GM23338 (cell line): ENCODE measurements around a stretch of chr22.

- PRO-cap, result no peak
- RAMPAGE, long total RNA, result no peak
Observed at GRCh38 chr22:24247311-24248203, 2.7 kb upstream of the GGT5 start.

GRCh38 chr22:24259541-24259848 is 11.1 kb upstream of the SPECC1L start:
- PRO-cap, result no peak
- RAMPAGE, long total RNA, result no peak

DNA sequence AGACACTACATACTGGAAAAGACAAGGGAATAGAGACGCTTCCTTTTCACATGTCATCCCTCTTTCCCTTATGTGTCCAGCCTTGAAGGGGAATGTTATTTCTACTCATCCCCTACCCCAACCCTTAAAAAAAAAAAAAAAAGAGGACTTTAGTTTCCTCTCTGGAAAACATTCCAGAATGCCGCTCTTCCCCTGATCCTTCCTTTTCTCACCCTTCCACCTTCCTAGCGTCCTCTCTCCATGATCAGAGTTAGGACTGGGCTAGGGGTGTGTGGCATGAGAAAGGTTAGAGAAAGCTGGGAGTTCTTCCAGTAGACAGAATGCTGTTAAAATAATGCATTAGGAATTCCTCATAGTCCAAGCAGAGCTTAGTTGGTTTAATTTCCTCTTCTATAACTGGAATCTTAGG is 37.4 kb upstream of the ADORA2A start:
- PRO-cap, result no peak
- RAMPAGE, long total RNA, result no peak

- PRO-cap, result no peak
- RAMPAGE, long total RNA, result no peak
Observed at GRCh38 chr22:24397849-24398126, 29.6 kb upstream of the ADORA2A start.

GRCh38 chr22:24400445-24400929 is 26.9 kb upstream of the ADORA2A start:
- PRO-cap, result no peak
- RAMPAGE, long total RNA, result no peak

DNA sequence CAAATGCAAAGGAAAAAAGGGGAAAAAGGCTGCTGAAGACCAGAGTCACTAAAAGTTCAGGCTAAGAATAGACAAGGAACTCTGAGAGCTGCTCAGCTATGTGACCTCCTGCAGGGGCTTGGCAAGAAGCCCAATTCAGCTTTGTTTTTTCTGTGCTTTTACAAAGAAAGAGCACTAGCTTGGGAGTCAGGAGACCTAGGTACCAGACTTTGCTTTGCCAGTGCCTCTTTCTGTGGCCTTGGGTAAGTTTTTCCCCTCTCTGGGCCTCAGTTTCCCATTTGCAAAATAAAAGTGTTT is 28.1 kb upstream of the UPB1 start:
- PRO-cap, result no peak
- RAMPAGE, long total RNA, result no peak

GRCh38 chr22:24499285-24499545 is 4.1 kb downstream of the UPB1 start:
- PRO-cap, result no peak
- RAMPAGE, long total RNA, result no peak

DNA sequence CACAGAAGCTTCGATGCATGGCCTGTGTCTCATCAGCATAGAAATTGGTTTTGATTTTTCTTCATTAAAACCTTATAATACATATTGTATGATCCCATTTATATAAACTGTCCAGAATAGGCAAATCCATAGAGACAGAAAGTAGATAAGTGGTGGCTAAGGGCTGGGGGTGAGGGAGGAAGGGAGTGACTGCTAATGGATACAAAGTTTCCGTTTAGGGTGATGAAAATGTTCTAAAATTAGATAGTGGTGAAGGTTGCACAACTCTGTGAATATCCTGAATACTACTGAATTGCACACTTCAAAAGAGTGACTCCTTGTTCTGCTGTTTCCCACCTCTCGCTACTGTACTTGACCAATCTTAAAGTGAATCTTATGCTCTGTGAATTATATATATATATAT is 16.1 kb downstream of the UPB1 start:
- PRO-cap, result no peak
- RAMPAGE, long total RNA, result no peak

DNA sequence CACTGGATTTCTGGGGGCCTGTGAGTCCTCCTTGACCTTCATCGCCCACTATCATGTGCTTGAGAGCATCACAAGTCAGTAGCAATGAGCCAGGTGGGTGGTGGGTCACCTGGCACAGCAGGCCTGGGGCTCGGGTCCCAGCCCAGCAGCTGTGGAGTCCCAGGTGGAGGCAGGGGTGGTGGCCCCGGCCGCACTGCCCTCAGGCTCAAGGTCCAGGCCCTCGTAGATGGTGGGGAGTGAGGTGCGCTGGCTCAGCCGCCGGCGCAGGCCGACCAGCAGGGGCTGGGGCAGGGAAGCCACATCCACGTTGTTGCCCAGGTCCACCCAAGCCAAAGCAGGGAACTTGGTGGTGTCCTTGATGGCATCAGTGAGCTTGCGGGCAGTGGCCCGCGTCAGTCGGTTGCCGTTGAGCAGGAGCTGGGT is 7.1 kb downstream of the LRRC75B start:
- PRO-cap, result no peak
- RAMPAGE, long total RNA, result no peak

GRCh38 chr22:24601339-24601512 is 1.8 kb upstream of the GGT1 start:
- PRO-cap, result no peak
- RAMPAGE, long total RNA, result no peak

DNA sequence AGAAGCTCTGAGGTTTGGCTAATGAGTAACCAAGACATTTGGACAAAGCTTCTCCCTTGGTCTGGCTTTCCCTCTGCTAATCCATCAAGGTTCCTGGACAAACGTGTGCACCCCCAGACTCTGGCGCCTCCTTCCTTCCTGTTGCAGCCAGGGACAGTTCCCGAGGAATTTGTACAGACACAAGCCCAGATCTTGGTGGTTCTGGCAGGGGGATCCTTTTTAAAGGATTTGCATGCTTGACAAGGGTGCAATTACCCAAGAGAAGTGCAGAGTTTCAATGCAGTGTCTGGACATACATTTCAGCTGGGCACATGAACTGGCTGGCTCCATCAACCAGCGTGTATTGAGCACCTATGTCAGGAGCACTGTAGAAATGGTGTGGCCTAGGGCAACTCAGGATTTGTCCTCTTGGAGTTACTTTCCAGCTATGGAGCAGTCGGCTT is 1.7 kb downstream of the KIAA1671 start:
- PRO-cap, result no peak
- RAMPAGE, long total RNA, result no peak

- PRO-cap, result no peak
- RAMPAGE, long total RNA, result no peak
Observed at GRCh38 chr22:24973721-24974321, 21.3 kb downstream of the KIAA1671 start.

DNA sequence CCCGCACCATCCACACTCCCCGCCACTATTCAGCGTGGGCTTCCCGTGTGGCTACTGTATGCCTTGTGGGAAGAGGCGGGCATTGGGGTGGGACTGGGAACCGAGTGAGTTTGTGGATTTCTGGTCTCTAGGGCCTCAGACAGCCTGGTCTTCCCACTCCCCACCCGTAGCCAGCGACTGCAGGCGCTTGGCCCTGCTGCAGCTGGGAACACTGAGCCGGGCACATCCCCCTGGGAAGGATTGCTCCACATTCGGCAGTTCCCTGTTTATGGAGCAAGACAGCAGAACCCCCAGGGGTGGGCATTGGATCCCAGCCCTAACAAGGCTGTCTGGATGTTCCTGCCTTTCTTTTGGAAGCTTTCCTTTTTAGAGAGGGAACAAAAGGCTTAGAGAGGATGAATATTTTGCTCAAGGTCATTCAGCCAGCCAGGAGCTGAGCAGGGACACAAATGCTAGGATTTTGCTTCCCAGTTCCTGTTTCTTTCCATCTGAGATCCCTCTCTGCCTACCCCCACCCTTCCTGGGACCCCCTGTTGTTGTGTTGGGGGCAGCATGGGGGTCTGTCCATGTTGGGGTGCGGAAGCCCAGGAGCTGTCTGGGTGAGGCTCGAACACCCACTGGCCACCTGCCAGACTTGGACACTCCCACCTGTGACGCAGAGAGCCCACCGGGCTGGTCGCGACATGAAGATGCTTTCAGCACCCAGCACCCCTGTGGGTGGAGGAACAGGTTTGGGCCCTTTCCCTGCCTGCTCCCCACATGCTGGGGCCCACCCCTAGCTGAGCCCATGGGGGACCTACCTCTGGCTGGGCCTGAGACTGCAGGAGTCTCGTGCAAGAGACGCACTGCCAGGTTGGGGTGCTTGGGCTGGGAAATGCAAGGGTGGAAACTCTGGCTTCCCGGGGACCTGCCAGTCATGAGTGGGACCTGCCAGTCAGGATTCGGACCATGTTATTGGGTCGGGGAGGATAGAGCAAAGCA is 23.7 kb downstream of the KIAA1671 start:
- PRO-cap, result no peak
- RAMPAGE, long total RNA, result no peak

DNA sequence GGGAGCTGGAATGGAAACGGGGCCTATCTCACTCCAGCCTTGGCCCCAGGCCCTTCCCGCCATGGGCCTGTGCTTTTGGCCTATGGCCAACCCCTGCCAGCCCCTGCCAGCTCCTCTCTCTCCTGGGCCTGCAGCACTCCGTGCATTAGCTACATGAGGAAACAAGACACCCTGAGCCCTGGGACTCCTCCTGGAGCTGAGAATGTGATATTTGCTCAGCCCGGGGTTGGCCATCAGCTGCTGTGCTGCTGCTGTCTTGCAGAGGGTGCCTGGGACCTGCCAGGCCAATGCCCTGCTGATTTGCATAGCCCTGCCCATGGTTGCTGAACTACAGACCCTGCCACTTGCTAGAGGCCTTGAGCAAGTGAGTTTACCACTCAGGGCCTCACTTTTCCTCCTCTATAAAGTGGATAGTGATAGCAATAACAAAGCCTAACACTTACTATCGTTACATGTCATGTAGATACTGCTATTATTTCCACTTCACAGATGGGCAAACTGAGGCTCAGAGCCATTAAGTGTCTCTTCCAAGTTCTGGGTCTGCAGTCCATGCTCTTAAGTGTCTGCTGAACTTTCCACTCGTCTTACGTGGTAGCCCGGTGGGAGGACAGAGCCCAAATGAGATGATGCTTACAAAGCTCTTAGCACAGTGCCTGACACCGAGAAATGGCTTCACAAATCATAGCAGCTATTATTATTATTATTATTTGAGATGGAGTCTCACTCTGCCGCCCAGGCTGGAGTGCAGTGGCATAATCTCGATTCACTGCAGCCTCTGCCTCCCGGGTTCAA is 99.7 kb downstream of the KIAA1671 start:
- PRO-cap, result no peak
- RAMPAGE, long total RNA, result no peak

DNA sequence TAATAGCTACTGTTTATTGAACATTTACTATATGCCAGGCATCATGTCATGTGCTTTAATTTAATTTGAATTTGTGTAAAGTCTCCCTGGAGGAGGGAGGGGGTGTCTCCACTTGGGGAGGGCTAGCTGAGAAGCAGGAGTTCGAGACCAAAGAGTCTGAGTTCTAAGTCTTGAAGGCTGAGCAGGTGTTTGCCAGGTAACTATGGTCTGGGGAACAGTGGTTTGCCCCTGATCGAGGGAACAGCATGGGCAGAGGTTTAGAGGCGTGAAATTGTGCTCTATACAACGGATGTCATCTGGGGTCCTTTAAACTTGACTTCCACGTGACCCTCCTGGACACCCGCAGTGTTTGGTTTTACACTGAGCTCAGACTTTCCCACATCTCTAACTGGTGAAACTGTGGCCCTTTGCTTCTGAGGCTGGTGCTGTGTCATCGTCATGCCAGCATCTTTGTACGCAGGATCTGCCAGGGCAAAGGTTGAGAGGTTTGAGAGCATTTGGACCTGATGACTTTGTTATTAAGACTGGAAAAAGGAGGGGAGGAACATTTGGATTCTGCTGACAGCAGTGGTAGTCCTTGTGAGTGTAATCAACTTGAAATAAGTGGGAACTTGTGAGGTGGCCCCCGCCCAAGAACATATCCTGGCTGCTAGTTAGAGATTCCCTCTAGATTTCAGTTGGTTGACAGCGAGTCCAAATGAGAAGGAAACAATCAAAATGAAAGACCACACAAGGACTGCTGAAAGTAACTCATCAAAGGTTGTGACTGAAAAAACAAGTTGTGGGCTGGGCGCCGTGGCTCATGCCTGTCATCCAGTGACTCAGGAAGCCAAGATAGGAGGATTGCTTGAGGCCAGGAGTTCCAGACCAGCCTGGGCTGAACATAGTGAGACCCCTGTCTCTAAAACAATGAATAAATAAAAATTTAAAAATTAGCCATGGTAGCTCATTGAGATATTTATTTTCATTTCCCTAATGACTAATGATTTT is 102.4 kb downstream of the KIAA1671 start:
- PRO-cap, result no peak
- RAMPAGE, long total RNA, result no peak

GRCh38 chr22:25058273-25059141 is 106.0 kb downstream of the KIAA1671 start:
- PRO-cap, result no peak
- RAMPAGE, long total RNA, result no peak

DNA sequence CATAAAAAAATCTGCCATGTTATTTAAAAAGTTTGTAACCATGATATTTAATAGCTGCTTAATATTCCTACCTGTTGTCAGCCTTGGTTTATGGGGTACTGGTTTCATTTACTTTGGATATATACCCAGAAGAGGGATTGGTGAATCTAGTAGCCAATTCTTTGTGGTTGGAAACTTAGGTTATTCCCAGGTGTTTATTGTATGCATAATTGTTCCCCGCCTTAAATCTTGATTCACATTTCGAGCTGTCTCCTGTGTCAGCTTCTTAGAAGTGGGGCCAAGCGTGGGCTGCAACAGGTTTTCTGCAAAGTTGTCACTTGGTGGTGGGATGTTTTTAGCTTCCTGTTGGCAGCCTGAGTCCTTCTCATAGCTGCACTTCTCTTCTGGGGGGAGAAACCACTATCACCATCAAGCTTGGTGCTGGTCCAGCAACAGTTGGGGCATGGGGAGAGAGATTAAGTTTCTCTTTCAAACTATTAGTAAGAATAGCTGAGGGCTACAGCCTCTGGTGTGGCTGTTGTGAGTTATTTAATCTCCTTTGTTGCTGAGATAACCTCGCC is 123.5 kb upstream of the CRYBB3 start:
- PRO-cap, result no peak
- RAMPAGE, long total RNA, result no peak

DNA sequence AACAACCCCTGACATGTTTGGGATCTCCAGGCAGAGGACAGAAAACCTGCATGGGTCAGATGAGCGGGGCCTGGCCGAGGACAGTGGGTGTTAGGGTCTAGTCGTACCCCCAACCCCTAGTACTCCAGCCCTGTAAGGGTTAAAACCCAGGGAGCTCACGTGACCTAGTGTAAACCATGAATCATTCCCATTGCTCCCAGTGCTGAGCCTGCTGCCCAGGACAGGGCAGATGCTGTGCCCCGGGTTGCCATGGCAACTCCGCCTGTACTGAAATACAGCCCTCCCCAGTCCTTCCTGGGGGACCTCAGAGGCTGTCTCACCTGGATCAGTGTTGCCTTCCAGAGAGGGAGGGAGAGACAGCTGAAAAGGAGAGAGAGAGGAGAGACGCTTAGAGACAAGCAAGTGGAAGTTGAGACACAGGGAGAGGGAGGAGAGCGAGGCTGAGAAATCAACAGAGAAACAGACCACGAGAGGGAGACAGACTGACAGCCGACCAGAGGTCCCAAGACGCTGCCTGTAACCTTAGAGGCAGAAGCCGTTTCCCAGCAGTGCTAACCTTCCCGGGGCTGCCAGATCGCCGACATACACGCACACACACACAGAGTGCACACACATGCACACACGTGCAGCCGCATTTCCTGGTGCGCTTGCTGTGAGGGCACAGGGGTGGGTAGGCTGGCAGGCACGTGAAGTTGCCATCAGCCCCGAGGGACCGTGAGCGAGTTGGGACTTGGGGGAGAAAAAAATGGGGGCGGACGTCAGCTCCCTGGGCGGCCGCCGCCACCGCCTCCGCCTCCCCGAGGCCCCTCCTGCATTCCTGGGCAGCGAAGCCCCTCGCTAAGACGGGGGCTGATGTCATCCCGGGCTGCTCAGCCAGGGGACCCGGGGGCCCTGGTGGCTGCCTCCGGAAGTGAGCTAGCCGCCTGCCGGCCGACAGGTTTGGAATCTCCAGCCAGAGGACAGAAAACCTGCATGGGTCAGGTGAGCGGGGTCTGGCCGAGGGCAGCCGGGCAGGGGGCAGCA is 88.7 kb upstream of the CRYBB3 start:
- PRO-cap, result bidirectional peak, plus-strand start at position 391 of the sequence, minus-strand start at position 97 of the sequence; bidirectional peak, plus-strand start at position 525 of the sequence, minus-strand start at position 621 of the sequence; bidirectional peak, plus-strand start at position 635 of the sequence, minus-strand start at position 732 of the sequence; bidirectional peak, plus-strand start at position 962 of the sequence, minus-strand start at position 811 of the sequence
- RAMPAGE, long total RNA, result no peak

DNA sequence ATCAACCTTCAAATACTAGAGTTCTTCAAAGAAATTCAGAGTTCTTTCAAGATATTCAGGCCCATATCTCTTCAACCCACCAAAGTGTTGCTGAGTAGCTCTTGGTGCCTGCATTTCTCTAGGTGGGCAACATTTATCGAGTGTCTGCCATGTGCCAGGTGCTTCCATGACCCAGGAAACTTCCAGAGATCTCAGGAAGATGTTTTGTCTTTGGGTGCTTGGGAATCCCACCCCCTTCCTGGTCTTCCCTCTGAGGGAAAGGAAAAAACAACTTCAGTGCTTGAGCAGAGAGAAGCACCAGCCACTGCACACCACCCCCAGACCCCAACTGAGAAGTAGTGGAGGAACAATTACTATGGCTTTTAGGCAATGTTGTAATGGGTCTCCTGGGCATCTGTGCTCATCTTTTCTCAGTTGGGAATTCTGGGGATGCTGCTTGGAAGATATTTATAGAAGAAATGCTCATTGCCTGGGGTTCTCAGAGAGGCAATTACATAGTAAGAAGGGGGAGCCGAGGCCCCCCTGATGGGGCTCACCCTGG is 60.9 kb upstream of the CRYBB3 start:
- PRO-cap, result no peak
- RAMPAGE, long total RNA, result no peak

GRCh38 chr22:25150396-25150767 is 49.3 kb upstream of the CRYBB3 start:
- PRO-cap, result no peak
- RAMPAGE, long total RNA, result no peak